Peyer's patch (tissue), 4 donors: ENCODE measurements around the gene CAMK4.

DNA sequence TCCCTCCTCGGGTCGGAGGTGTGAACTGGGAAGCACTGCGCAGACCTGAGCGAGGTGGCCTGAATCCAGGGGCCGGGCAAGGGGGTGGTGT, 739 bp upstream of the PAM start:
- PRO-cap: no peak
- RAMPAGE, long total RNA, 4 experiments: no peak in any of the 4 experiments

GRCh38 chr5:102802591-102803233, 47.6 kb downstream of the PAM start:
- PRO-cap: no peak
- RAMPAGE, long total RNA, 4 experiments: no peak in any of the 4 experiments

DNA sequence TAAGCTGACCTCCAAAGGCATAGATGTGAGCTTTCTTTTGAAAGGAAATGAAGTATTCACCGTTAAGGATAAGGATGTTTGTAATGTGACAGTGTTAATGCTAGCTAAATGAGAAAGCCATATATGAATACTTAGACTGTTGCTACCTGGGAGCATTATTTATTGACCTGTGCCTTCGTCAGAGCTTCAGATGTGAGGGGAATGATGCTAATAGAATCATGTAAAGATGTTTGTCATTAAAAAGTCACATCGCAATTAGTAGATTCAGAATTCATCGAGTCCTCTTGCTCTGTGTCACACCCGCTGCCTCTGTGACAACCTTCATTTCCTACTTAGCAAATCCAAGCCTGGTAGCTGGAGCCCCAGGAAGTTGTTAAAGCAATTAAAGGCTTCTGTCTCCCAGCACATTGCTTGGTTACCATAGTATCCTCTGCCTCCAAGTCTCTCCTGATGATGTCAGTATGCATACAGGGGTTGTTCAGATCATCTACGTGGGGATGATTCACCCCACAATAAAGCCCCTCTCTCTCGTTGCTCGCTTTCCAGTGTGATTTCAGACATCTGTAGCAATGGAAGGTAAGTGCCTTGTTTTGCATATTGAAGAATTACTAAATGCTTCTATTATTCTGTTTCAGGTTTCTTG, 52.7 kb downstream of the PAM start:
- PRO-cap: no peak
- RAMPAGE, long total RNA, 4 experiments: no peak in any of the 4 experiments

- PRO-cap: no peak
- RAMPAGE, long total RNA, 4 experiments: no peak in any of the 4 experiments
These were observed 161.0 kb downstream of the GIN1 start for GRCh38 chr5:102958939-102959388.

GRCh38 chr5:102969069-102969575, 150.8 kb downstream of the GIN1 start:
- PRO-cap: no peak
- RAMPAGE, long total RNA, 4 experiments: start-site peak on the plus strand in 1 of 4 experiments, at chr5:102969233-102969539 at its widest, 5 to 11 reads per replicate

DNA sequence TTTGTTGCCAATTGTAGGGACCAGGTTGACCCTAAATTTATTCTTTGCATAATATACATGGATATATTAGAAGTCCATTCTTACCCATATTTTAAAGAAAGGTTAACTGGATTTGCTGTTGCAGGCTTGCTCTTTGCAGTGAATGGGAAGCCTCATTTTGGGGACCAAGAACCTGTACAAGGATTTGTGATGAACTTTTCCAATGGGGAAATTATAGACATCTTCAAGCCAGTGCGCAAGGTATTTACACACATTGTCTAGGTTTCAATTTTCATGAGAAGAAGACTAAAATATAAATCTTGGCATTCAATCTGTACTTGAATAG, 110.3 kb downstream of the GIN1 start:
- PRO-cap: no peak
- RAMPAGE, long total RNA, 4 experiments: start-site peak on the plus strand in 1 of 4 experiments, centred at position 188 of the sequence, 21 reads per replicate

DNA sequence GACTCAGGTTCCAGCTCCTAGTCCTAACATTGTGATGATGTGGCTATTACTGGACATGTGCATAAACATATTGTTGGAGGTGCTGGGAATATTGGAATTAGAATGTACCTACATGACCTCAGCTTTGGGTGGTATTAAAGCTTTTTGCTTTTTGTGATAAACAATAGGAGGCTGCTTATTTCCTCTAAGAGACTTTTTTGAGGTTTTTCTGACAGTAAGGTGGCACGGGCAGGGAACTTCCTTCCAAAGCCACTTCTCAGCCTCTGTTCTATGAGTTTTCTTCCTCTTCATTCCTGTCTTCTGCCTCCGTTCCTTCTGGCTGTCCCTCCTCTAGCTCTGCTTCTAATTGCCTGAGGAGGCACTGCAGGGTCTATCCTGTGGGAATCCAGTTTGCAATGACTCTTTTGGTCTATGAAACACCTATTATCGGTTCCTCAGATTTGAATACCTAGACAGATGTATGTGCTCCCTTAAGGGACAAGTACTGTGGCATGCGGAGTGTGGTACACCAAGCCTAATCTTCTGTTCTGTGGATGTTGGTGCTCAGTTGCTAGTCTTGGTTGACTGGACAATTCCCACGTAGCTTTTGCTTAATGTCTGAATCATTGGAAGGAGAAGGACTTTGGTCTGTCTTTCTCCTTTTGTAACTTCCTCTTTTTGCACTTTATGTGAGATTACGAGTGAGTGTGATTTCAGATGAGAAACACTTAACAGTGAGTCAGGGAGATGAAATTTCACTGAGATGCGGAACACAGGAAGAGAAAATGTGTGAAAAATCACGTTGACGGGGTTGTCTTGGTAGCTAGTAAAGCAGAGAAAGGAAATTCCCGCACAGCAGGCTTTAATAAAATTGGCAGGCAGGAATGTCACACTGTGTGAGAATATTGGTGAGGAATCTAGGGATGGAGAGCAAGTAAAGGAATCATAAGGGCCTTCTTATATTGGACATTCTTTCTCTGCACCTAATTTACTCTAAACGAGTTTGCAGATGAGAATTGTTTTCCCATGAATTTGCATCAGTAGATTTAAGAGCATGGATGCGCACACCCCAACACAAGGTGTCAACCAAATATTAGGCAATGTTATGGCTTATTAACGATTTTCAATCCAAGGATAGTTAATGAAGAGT, 305.2 kb downstream of the EFNA5 start:
- PRO-cap: no peak
- RAMPAGE, long total RNA, 4 experiments: no peak in any of the 4 experiments

DNA sequence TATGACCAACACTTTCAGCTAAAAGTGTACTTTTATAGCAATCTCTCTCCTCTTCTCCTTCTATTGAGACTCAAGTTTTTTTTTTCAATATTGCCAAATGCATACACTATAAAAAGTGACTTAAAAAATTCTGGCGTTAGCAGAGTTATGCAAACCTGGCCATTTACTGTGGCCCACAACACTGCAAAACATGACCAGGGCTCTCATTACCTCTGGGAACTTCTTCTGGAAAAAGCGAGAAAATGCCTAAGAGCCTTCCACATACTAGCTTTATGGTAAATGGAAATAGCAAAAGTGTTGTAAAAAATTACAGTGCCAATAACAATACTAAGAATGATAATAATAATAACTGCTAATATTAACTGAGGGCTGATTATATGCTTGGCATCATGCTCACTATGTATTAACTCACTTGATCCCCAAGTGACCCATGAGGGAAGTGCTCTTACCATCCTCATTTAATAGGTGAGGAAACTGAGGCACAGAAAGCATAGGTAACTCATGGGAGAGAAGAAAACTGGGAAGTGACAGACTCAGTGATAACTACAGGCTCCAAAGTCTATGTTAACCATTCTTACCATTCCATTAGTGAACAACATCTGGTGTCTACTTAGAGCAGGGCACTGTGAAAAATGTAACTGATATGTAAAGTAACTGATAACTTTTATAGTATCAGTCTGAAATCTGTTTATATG, 118.6 kb downstream of the EFNA5 start:
- PRO-cap: no peak
- RAMPAGE, long total RNA, 4 experiments: no peak in any of the 4 experiments

DNA sequence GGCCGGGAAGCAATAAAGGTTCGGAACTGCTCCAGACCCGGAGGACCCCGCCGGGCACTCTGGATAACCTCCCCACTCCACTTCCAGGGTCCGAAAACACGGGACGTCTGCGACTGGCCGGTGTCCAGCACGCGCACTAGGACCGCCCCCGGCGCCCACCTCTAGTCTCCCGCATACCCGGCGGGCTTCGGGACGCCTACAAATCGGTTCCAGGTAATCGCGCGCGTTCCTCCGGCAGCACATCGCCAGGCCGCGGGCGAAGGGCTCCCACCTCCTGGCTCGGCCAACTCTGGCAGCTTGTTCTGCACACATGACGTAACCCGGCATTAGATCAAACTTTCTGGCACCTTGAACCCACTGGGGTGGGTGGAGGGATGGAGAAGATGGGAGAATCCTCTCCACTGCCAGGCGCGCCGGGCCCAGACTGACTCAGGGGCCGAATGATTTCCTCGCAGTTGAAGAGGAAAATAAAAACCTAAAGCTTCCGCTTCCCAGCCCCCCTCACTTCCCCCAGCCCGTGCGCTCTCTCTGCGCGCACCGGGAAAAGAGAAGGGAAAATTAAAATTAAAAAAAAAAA, 1.2 kb downstream of the EFNA5 start:
- PRO-cap: bidirectional peak, plus-strand start outside the sequence, minus-strand start at position 431 of the sequence
- RAMPAGE, long total RNA, 4 experiments: no peak in any of the 4 experiments

DNA sequence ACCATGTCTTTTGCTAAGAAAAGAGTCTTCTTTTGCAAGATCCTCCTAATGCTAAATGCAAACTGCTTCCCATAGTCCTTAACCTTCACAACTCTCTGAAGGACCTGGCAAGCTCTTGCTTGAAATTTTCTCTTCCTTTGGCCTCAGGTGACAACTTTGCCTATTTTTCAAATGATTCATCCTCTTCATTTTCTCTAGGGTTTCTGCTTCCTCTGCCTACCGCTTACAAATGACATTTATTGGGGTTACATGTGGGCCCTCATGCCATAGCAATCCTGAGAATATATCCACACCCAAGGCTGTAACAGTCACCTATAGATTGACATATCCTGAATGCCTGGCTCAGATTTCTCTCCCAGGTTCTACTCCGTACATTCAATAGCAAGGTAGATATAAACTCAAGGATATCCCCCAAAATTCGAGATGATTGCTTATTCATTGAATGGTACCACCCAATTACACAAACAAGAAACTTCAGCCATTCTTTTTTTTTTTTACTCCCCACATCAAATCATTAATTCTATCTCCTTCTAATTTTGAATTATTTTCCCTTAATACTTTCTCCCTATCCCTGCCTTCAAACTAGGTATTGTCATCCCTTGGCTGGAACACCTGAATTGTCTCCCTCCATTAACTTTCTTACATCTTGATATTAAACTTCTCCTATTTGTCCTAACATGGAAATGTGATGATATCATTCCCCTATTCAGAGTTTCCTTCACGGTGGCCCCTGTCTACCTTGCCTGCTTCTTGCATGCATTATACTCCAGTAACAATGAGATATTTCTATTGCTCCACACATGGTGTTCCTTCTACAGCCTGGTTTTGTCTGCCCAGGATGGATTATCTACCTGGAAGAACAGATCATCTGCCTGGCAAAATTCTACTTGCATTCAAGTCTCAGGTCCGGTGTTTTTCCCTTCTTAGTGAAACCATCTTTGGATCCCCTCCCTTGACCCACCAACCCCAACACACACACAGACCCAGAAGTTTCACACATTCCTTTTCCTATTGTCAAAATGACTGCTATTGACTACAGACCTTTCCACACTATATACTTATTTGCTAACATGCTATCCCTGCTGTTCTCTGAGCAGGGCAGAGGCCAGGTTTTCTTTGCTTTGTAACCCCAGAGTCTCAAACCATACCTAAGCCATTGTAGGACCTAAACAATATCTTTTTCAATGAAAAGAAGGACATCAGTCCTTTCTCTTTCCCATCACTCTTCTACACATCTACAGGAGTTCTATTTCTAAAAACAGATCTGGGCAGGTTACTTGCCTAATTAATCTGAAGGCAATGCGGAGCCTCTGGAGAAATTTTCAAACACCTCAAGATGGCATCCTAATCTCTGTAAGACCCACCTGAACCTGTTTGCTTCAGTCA, 241.1 kb downstream of the FBXL17 start:
- PRO-cap: no peak
- RAMPAGE, long total RNA, 4 experiments: start-site peak on the minus strand in 2 of 4 experiments, centred at positions 664 to 733 of the sequence, 7 to 48 reads per replicate

GRCh38 chr5:108367678-108368256, 14.1 kb downstream of the FBXL17 start:
- PRO-cap: no peak
- RAMPAGE, long total RNA, 4 experiments: no peak in any of the 4 experiments

DNA sequence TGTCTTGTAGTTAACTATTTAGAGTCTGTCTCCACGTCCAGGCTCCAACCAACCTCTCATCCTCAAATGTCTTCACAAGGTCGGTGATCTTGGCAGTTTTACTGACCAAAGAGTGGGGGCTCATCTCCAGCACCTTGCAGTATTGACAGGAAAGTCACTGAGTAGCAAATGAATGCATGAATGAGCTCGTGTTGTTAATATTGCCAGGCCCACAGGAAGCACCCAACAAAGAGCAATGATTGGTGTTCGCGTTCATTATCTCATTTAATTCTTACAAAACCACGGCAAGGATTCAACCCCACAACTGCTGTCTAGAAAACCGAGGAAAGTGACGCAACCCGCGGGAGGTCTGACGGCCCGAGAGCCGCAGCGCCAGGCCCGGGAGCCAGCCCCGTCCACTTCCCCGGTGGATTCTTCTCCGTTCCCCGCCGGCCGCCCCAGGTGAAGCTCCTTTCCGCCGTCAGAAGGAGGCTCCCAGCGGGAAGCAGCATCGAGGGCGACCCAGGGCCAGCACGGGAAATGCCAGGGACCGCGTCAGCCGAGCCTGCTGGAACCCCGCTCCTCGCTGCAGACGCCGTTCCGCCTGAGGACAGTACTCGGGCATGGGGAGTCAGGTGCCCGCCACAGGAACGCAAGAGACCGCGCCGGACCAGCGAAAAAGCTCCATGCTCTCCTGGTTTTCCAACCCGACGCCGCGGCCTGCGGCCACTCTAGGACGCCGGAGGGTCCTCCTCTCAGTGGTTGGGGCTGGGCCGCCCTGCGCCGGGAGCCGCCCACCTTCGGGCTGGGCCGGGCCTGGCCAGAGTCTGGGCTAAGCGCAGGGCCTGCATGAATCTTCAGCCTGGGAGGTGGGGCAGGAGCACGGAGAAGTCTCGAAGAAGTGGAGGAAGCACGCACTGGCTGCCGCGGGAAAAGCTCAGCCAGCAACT, 19.9 kb upstream of the FER start:
- PRO-cap: bidirectional peak, plus-strand start at position 336 of the sequence, minus-strand start at position 169 of the sequence; bidirectional peak, plus-strand start at position 864 of the sequence, minus-strand start at position 701 of the sequence
- RAMPAGE, long total RNA, 4 experiments: start-site peak on the plus strand in 1 of 4 experiments, centred at position 313 of the sequence, 6 reads per replicate; start-site peak on the minus strand in 1 of 4 experiments, centred at position 712 of the sequence, 5 reads per replicate

DNA sequence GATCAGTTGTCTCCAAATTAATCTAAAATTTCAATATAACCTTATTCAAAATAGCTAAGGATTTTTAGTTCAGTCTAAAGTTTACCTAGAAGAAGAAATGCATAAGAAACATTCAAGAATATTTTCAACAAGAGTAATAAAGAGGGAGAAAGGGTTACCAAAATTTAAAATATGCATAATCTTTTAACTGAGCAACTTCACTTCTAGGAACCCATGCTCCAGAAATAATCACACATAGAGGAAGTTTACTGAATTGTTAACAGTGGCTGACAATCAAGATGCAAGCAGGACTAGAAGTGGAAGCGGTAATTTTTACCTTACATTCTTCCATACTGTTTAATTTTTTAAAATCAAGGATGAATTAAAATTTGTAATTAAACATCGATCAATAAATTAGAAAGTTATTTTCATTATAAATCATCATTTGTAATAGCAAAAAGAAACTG, 1.8 kb downstream of the PJA2 start:
- PRO-cap: no peak
- RAMPAGE, long total RNA, 4 experiments: no peak in any of the 4 experiments

GRCh38 chr5:109693346-109693932, 3.7 kb downstream of the MAN2A1 start:
- PRO-cap: no peak
- RAMPAGE, long total RNA, 4 experiments: no peak in any of the 4 experiments

DNA sequence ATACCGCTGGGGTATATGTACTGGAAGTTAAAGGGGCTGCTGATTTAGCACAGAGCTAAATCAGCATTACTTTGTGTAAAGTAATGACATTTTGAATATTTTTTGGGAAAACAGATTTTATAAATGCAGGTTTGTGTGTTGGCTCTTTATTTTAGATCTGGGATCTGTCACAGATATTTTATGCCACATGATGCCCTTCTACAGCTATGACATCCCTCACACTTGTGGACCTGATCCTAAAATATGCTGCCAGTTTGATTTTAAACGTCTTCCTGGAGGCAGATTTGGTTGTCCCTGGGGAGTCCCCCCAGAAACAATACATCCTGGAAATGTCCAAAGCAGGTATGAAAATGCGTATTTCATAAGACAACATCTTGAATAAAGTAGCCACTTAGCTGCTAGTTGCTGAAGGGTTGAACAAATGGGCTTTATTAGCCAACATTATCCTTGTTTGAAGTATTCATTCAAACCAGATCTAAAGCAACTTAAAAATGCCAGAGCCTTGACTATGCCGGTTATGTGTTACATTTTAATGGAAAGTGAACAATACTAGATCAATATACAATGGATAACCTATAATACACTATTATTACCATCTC, 80.6 kb downstream of the MAN2A1 start:
- PRO-cap: no peak
- RAMPAGE, long total RNA, 4 experiments: no peak in any of the 4 experiments

- PRO-cap: no peak
- RAMPAGE, long total RNA, 4 experiments: start-site peak on the plus strand in 1 of 4 experiments, at chr5:109790756-109790848 at its widest, 20 reads per replicate
These were observed 100.9 kb downstream of the MAN2A1 start for GRCh38 chr5:109790441-109791238.

GRCh38 chr5:111127208-111128376, 35.4 kb downstream of the WDR36 start:
- PRO-cap: no peak
- RAMPAGE, long total RNA, 4 experiments: no peak in any of the 4 experiments

DNA sequence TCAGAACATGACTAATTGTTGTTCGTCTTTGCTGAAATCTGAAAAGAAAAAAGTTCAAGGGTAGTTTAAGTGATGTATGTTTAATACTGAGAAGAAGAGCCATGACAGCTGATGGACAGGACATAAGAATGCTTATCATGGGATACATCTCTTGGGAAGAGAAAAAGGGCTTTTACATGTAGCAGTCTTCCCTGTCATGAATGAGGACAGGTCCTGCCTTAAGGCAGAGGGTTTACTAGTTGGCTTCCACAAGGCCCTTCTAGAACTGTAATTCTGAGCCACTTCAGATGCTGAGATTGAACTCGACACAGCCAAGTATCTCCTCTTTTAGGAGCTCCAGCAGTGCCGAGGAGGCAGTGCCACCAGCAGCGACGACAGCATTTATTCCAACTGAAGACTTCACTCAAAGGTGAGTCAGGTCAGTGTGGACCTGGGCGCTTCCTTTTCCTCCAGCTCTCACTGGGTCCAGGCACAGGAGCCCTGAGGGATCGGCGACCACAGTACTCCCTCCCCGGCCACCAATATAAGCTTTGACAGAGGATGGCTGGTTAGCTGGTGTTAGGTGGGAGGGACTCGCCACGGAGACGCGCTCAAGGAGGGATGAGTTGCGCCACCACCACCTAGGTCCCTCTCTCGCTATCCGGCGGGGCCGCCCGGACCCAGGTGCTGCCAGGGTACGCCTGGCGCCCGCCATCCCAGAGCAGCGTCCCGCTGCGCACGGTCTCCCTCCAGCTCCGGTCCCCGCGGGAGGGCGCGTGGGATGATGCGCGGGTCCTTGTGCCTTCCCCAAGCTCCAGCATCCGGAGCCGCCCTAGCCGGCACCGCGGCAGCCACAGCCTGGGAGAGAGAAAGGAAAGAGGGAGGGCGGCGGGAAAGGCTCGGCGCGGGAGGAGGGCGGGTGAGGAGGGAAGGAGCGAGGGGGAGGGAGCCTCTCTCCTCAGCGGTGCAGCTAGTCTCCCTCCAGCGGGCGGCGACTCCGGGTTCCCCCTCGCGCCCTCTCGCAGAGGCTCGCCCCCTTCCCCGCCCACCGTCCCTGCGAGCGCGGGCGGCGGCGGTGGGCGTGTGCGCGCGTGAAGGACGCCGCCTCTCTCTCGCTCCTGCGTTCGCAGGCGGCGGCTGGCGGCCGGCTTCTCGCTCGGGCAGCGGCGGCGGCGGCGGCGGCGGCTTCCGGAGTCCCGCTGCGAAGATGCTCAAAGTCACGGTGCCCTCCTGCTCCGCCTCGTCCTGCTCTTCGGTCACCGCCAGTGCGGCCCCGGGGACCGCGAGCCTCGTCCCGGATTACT, at the start of gene CAMK4:
Gene CAMK4 (plus strand): TSS at position 1,087 of the 1,283 bp plus-strand sequence.
- PRO-cap: bidirectional peak, plus-strand start at position 1,102 of the sequence, minus-strand start at position 848 of the sequence
- RAMPAGE, long total RNA, 4 experiments: start-site peak on the plus strand in 3 of 4 experiments, centred at positions 1,127 to 1,187 of the sequence, 22 to 27 reads per replicate

DNA sequence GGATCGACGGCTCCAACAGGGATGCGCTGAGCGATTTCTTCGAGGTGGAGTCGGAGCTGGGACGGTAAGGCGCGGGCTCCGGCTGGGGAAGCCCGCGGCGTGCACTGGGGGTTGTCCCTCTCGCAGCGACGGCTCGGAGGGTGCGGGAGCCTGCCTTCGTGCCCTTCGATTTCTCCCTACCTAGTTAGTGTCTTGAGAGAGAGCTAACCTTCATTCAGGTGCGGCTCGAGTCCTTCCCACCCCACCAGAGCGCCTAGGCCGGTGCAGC, 331 bp downstream of the CAMK4 start:
- PRO-cap: no peak
- RAMPAGE, long total RNA, 4 experiments: no peak in any of the 4 experiments

DNA sequence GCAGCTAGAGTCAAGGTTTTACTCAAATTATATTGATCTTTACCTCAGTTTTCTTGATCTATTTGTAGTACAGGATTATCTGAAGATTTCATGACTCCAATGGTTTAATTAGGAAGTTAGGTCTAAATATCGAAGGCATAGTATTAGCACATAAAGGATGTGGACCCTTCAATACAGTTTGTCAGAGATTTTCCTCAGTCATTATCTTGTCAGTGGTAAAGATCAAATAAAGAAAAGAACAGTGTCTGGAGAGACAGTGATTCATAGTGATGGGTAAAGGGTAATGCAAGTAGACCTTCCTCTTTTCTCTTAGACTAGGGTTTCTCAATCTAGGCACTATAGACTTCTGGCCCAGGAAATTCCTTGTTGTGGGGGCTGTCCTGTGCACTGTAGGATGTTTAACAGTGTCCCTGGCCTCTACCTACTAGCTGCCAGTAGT, 6.8 kb downstream of the CAMK4 start:
- PRO-cap: no peak
- RAMPAGE, long total RNA, 4 experiments: no peak in any of the 4 experiments